ENCODE measurements around a stretch of chr4.

- PRO-cap, result no peak
Measured at GRCh38 chr4:141016016-141016726, 117.1 kb downstream of the RNF150 start.

DNA sequence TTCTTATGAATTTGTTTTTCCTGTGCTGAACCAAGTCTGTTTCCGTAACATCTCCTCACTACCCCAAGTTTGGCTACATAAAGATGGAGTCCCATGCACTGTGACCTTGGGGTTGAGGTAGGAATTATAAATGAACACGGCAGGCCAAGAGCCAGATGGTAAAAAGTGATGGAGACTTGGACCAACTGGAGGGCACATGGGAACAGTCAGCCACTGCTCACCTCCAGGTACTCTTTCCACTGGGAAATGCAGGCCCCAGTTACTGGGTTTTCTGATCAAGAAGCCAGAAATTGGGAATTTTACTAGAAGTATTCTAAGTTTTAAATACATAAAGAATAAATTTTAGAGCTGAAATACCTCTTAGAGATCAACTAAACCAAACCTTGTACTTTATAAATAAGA is 6.8 kb downstream of the RNF150 start:
- PRO-cap, result no peak

- PRO-cap, result no peak
Measured at GRCh38 chr4:141153980-141154752, 20.9 kb upstream of the RNF150 start.

- PRO-cap, result no peak
Measured at GRCh38 chr4:142128517-142128988, 492.2 kb downstream of the IL15 start.

DNA sequence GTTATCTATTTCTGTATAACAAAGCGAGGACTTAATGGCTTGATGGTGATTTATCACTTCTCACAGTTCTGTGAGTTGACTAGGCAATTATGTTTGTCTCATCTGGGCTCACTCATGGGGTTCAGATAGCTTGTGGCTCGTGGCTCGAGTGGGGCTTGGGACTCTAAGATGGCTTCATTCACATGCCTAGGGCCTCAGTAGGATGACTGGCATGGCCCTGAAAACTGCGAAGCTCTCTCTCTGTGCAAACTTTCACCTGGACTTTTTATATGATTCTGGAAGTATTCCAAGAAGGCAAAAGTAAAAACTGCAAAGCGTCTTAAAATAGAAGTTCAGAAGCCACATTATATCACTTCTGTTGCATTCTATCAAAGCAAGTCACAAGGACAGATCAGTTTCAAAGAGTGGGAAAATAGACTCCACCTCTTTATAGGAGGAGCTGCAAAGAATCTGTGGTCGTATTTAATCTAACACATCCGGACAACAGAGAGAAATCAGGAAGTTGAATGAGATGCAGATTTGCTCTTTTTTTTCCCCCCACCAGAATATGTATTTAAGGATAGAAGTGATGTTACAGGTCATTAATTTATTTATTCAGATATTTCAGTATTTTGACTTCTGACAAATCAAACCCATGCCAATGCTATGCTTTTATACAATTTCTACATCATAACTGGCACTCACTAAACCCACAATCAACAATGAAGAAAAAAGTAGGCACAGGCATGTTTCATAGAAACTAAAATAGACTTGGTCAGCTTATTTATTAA is 491.1 kb downstream of the INPP4B start:
- PRO-cap, result no peak

- PRO-cap, result no peak
Measured at GRCh38 chr4:142416541-142416774, 429.6 kb downstream of the INPP4B start.

- PRO-cap, result no peak
Measured at GRCh38 chr4:142474194-142474824, 371.8 kb downstream of the INPP4B start.

- PRO-cap, result no peak
Measured at GRCh38 chr4:142550100-142550588, 296.0 kb downstream of the INPP4B start.

DNA sequence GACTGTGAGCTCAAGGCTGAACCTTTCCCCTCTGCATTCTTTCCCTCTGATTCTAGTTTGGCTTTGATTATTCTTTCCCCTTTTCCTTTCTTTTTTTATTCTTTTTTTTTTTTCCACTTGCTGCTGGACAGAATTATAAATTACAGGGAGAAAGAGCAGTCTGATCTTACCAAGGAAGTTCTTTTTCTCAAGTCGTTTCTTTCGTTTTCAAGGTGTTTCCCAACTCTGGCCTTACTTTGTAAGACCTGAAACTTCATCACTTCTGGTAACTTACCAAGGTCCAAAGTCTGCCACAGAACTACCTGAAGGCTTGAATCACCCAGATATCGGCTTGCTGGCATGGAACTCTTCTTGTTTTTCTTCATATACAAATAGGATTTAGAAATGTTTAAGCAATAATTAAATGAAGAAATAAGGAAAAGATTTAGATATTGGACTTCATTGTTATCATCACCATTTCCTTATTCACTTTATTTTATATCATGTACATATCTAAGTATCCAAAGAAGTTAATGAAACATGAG is 278.0 kb downstream of the INPP4B start:
- PRO-cap, result no peak

- PRO-cap, result no peak
Measured at GRCh38 chr4:142845087-142845632, 941 bp downstream of the INPP4B start.

- PRO-cap, result bidirectional peak, plus-strand start at chr4:143185510, minus-strand start at chr4:143185394; unidirectional peak, minus-strand start at chr4:143185599
Measured at GRCh38 chr4:143185290-143186161, 809 bp downstream of the USP38 start.

DNA sequence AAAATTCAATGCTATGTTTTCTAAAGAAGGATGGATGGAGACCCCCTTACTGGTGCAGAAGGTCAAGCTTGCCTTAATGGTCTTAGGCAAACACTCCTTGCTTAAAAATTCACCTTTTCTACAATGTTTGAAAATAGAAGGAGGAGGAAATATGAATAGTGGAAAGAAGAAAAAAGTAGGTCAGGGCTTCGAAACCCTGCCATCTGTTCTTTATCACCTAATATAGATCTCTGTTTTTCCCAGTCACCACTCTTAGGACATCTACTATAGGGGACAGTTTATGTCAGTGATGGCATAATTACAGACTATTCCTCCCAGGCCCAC is 39.7 kb upstream of the GAB1 start:
- PRO-cap, result no peak

- PRO-cap, result no peak
Measured at GRCh38 chr4:143343698-143344610, 7.3 kb downstream of the GAB1 start.

DNA sequence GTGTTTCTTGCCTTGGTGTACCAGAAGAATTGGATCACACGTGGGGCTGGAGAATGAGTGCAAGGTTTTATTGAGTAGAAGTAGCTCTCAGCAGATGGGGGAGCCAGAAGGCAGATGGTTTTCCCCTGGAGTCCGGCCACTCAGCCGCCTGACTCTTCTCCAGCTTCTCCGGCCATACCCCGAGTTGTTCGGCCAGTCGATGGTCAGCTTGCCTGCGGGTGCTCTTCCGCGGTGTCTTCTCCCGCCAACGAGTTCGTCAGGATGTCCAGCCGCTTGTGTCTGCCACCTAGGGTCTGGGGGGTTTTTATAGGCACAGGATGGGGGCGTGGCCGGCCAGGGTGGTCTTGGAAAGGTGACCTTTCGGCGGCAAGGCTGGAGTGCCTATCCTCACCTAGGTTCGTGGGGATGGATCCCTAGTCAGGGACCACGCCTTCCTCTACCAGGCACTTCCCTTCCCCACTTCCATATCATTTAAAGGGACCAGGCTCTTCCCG is 14.6 kb downstream of the GAB1 start:
- PRO-cap, result no peak

GRCh38 chr4:143427218-143428010 is 86.1 kb upstream of the SMARCA5 start:
- PRO-cap, result no peak

- PRO-cap, result no peak
Measured at GRCh38 chr4:143545845-143546235, 32.3 kb downstream of the SMARCA5 start.

- PRO-cap, result no peak
Measured at GRCh38 chr4:143912407-143912937, 7.1 kb upstream of the GYPE start.

DNA sequence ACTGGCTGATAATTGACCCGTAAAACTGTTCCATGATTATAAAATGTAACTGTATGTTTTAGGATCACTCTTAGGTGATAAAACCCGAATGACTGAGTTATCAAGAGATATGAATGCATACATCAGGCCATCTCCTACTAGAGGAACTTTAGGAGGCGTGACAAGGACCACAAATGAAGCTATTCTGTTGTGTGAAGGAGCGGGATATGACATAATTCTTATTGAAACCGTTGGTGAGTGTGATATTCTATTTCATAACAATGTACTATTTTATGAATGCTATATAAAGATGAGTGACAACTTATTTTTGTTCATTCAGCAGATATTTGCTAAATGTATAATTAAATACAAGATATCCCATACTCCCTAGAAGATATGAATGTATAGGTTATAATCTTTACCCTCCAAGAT is 26.7 kb downstream of the MMAA start:
- PRO-cap, result no peak

GRCh38 chr4:145887201-145887572 is 51.4 kb downstream of the ZNF827 start:
- PRO-cap, result no peak

DNA sequence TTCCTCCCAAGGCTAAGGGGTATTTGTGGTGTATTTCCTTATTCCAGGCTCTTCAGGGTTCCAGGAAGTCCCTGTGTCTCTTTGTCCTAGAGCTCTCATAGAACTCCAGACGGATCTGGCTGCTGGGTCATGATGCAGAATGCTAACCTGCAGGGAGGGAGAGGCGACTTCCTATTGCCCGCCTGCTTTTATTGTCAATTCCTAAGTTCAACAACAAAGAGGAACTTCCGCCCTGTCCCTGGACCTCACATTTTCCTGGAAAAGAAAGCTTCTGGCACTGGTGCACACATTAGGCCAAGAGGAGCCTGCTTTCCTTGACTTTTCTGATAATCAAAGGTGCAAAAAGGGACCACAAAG is 46.0 kb upstream of the ZNF827 start:
- PRO-cap, result no peak

Data from progenitor cell of endocrine pancreas (in vitro differentiated cells).